Measurements from ENCODE around the gene DMC1.

- RRBS: no CpG with 5 or more reads among the region's 8 CpGs
Observed at GRCh38 chr22:37913135-37913677, 7.1 kb downstream of the MICALL1 start.

GRCh38 chr22:37936907-37937274 lies 16.5 kb downstream of the C22orf23 start:
- RRBS: 97% methylated on average over 4 of the region's 9 CpGs

GRCh38 chr22:37967409-37967842 lies 13.9 kb downstream of the POLR2F start:
- RRBS: no CpG with 5 or more reads among the region's 6 CpGs

GRCh38 chr22:38033279-38034028 lies 23.8 kb upstream of the PICK1 start:
- RRBS: no CpG with 5 or more reads among the region's 25 CpGs

DNA sequence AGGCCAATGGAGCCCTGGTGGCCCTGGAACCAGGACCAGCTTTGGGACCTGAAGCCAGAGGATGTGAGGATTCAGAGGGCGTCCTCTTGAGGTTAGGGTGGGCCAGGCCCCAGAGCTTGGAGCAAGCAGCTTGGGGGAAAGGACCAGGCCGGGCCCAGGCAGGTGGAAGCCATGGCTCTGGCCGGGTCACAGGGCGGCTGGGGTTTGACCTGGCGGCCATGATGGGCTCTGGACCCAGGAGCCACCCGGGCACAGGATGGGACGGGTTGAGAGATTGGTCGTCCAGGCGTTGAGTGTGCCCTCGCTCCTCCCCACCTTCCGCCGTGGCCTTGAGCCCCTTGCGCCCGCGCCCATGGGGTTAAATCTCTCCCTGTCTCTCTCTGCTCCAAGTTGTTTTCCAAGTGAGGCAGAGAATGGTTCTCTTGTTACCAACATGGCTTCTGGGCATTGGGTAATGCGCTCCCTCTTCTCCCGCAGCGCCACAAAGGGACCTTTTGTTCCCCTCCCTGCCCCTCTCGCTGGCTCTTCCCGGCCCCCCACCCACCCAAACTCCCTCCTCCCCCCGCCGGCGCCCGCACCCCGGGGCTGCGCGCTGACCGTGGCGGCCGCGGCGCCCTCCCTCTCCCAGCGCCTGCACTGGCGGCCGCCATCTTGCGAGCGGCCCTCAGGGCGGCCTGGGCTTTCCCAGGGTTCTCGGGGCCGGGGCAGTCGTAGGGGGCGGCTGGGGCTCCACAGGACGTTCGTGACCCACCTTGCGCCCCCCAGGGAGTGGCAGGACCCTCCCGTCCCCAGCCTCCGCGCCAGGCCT lies 18.8 kb upstream of the PICK1 start:
- RRBS: 60% methylated on average over 4 of the region's 48 CpGs

GRCh38 chr22:38204133-38204300 lies 2.2 kb downstream of the MAFF start:
- RRBS: no CpG with 5 or more reads among the region's 1 CpG

- RRBS: no CpG with 5 or more reads among the region's 11 CpGs
Observed at GRCh38 chr22:38204301-38205131, 2.7 kb downstream of the MAFF start.

GRCh38 chr22:38214130-38214322 lies 12.2 kb downstream of the MAFF start:
- RRBS: no CpG with 5 or more reads among the region's 7 CpGs

- RRBS: no CpG with 5 or more reads among the region's 19 CpGs
Observed at GRCh38 chr22:38318001-38318819, 977 bp upstream of the CSNK1E start.

DNA sequence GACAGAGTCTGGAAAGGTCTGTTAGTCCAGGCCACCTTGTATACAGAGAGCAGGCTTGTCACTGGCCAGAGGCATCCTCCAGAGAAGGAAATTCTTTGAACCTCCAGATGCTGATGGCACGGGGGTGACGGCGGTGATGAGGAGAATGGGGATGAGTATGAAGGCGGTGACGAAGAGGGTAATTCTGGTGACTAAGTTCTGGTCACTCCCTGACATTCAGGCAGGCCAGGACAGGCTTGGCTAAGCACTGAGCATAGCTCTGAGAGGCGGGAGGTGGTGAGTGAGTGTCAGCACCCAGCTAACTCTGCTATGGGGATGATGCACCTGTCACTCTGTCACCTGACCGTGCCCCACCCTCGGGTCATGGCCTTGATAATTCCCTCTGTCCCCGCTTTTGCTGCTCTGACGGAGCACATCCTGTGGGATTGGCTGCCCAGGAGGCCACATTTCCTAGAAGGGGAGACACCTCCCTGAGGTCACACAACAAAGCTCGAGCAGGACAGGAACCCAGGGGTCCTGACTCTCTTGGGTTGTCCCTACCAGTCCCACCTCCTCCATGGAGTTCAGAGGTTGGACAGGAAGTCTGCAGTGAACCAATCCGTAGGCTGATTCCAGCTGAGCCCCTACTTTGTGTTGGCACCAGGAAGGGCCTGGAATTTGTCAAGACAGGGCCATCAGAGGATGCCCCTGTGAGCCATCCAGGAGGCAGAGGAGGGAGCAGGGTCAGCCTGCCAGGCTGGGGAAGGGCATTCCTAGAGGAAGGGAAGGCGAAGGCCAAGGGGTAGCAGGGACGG lies 31.1 kb upstream of the CSNK1E start:
- RRBS: no CpG with 5 or more reads among the region's 14 CpGs

- RRBS: no CpG with 5 or more reads among the region's 1 CpG
Observed at GRCh38 chr22:38373970-38374326, 56.7 kb upstream of the CSNK1E start.

DNA sequence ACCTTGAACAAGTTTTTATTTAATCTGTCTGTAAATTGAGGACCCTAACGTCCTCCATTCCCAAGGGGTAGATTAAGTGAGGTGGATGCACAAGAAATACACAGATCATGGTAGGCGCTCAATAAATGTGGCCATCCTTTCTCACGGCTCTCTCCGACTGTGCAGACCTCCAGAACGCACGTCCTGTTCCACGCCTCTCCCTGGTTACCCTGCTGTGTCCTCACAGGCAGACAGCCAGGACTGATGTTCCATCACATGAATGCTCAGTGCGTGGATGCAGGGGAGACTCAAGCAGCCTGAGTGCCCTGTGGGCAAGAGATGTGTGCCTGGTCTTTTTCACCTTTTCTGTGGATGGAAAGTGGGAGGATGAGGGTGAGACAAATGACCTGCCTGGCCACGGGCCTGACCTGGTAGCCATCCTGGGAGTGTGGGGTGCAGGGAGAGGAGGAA lies 2.4 kb upstream of the KCNJ4 start:
- RRBS: no CpG with 5 or more reads among the region's 9 CpGs

GRCh38 chr22:38531874-38532217 lies 25.7 kb upstream of the DDX17 start:
- RRBS: no CpG with 5 or more reads among the region's 3 CpGs

DNA sequence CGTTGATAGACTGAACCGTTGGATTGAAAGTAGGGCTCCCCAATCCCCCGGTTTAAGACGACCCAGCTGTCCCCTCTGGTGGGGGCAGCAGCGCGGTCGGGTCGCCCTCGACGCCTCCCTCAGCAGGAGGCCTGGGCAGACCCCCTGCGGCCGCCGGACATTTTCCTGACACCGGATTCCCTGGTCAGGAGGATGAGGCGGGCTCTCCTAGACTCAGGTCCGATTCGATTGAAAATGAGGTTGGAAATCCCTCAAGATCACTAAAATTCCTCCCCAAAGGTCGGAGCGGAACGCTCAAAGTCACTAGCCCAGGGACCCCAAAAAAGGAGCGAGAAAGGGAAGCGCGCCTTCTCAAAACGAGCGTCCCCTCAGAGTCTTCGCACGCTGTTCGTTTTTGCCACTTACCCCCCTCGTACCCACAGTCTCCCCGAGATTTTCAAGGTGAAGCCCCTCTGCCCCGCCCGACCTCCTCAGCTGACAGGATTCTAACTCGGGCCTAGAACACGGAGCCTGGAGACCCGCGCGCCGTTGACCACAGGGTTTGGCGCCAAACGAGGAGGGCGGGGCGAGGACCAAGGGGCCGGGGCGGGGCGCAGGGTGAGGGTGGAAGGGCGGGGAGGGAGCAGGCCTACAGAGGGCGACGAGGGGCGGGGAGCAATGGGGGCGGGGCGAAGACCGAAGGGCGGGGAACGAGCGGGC lies at the start of gene DMC1:
Gene DMC1, minus strand, starts transcription at position 546 of the 699 bp plus-strand sequence.
- RRBS: 18% methylated on average over 5 of the region's 55 CpGs

DNA sequence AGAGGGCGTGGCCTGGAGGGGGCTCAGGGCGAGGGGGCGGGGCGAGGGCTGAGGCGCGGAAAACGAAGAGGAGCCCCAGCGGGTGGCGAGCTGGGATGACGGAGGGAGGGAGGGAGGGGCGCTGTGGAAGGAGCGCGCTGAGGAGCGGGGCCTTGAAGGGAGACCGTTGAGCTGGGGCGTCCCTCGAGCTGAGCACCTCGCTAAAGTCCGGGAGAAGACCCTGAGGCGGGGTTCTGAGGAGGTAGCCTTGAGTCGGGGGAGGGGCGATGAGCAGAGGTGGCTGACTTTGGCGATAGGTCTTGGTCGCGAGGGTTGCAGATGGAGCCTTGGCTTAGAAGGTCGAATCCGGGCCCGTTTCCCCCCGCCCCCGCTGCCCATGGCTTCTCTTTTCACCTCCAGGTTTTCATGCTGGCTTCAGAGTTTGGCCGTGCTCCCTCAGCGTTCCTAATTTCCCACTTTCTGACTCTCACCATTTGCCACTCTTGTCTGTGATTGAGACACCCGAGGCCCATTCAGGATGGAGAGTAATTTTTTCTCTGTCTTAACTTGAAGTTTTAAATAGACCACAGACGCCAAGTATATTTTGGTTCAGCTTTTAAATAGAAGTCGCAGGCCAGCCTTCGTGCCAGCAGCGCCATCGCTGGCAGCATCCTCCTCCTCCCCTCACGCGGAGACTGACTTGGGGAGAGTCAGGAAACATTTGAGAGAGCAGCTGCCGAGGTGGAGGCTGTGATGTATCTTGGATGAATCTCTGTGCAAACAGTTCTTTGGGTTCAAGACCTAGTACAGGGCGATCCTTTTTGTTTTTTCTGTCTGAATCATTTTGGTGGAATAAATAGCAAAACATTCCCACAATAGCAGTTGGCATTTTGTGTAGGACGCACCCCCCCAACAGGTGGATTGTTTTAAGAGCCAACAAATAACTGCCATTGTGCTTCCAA lies 641 bp upstream of the DMC1 start:
- RRBS: no CpG with 5 or more reads among the region's 43 CpGs

DNA sequence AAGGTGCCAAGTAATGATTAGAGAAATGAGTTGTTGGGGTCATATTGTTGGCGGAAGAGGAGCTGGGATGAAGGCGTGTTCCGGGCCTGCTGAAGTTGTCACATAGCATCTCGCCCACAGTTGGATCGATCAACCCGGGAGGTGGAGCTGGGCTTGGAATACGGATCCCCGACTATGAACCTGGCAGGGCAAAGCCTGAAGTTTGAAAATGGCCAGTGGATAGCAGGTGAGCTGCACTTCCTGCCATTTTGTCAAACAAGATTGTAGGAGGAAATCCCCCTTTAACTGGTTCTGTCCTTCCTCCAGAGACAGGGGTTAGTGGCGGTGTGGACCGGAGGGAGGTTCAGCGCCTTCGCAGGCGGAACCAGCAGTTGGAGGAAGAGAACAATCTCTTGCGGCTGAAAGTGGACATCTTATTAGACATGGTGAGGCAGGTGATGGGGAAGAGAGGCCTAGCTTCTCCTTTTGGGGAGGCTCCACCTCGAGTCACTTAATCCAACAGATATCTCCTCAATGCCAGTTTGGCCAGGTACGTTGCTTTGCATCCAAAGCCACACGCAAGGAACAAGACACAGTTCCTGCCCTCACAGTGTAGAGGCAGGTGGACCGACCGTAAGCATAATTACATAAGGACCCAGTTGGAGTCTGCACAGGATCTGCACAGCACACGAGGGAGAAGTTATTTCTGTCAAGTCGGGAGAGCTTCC lies 10.8 kb upstream of the TOMM22 start:
- RRBS: 100% methylated on average over 2 of the region's 21 CpGs

- RRBS: no CpG with 5 or more reads among the region's 3 CpGs
Observed at GRCh38 chr22:38704553-38704934, 1.2 kb upstream of the GTPBP1 start.

- RRBS: no CpG with 5 or more reads among the region's 17 CpGs
Observed at GRCh38 chr22:38731878-38732829, 23.6 kb downstream of the SUN2 start.

DNA sequence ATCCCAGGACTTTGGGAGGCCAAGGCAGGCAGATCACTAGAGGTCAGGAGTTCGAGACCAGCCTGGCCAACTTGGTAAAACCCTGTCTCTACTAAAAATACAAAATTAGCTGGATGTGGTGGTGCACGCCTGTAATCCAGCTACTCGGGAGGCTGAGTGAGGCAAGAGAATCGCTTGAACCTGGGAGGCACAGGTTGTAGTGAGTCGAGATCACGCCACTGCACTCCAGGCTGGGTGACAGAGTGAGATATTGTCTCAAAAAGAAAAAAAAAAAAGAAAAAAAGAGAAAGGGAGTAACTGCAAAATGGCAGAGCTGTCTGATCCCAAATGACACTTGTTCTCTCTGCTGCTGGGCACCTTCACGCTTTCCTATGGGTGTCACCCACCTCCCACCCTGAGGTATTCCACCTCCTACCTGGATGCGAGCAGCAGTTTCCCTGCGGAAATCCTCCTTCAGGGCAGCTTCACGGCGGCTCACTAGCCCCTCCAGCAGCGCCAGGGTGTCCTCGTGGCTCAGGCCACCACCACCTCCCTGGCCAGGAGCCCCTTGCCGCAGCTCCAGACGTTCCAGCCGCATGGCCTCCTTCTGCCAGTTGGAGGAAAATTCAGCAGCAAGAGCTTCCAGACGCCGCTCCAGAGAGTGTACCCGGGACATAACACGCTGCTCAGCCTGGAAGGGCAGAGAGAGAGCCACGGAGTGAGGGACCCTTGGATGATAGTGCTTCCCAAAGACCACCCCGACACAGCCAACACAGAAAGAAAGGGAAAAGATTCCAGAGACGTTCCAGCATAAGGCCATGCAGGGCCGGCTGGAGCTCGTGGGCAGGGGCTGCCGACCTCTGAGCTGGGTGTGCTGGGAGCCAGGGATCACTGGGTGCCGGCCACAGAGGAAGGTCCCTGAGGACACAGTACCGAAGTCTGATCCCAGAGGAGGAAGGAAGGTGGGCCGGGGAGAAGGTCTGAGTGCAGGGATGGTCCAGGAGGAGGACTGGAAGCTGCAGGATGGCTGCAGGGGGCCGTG lies 13.6 kb downstream of the SUN2 start:
- RRBS: 94% methylated on average over 2 of the region's 30 CpGs

GRCh38 chr22:38872562-38873261 lies 696 bp upstream of the CBX6 start:
- RRBS: 4% methylated on average over 9 of the region's 55 CpGs